Smooth muscle cell (in vitro differentiated cells): ENCODE measurements around the genes TMC5, CCP110, GPR139, GP2, ACSM2B, ZP2 and CRYM.

- RAMPAGE, long total RNA: no peak
Observed at GRCh38 chr16:18849766-18850690, 48.7 kb upstream of the ARL6IP1 start.

DNA sequence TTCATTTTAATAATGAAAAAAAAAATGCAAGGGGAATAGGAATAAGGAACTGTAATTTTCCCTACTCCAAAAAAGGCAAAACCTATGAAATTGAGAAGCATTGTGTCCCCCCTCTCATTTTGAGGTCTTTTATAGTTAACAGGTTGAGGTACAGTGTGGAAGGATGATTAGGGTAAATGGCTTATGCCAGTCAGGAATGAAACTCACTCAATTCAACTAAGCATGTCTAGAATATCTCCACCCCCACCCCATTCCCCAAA, 56.9 kb downstream of the SMG1 start:
- RAMPAGE, long total RNA: no peak

GRCh38 chr16:18896712-18897106, 29.5 kb downstream of the SMG1 start:
- RAMPAGE, long total RNA: no peak

DNA sequence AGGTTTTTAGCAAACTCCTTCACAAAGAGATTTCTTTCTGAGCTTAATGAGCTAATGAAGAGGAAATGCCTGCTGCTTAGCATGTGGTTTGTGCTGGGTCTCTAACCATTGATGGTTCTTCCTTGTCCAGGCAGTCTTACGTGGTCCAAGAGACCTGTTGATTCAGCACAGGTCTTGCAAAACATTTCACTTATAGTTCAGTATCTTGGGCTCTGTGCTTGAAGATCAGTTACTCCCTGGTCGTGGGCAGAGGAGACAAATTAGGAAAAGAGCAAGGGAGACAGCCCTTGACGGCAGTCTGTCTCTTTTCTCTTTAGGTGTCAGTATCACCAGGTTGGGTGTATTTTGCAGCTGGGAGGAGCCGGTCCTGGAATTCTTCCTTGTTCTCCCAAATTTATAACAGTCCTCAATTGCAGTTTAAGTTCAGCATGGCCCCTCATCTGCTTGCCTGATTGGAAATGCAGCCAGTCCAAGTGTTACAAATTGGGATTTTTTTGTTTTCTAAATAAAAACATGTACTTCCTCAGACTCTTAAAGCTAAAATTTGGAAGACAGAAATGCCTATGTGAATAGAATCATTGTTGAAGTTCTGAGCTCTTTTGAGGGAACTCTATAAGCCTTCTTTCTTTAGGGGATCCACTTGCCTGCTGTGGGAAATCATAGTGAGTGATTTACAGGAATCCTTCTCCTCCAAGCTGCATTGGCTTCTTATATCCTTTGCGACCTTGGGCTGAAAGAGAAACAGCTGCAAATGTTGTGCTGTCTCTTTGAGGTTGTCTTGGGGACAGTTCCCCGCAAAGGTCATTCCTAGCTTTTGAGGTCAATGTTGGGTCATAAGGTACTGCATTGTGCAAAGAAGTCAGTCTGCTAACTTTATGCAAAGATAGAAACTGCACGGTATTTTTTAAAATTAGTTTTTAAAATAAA, 3.6 kb downstream of the ITPRIPL2 start:
- RAMPAGE, long total RNA: no peak

- RAMPAGE, long total RNA: no peak
Observed at GRCh38 chr16:19168816-19169223, 780 bp downstream of the SYT17 start.

GRCh38 chr16:19382042-19382932, 35.4 kb upstream of the TMC5 start:
- RAMPAGE, long total RNA: no peak

DNA sequence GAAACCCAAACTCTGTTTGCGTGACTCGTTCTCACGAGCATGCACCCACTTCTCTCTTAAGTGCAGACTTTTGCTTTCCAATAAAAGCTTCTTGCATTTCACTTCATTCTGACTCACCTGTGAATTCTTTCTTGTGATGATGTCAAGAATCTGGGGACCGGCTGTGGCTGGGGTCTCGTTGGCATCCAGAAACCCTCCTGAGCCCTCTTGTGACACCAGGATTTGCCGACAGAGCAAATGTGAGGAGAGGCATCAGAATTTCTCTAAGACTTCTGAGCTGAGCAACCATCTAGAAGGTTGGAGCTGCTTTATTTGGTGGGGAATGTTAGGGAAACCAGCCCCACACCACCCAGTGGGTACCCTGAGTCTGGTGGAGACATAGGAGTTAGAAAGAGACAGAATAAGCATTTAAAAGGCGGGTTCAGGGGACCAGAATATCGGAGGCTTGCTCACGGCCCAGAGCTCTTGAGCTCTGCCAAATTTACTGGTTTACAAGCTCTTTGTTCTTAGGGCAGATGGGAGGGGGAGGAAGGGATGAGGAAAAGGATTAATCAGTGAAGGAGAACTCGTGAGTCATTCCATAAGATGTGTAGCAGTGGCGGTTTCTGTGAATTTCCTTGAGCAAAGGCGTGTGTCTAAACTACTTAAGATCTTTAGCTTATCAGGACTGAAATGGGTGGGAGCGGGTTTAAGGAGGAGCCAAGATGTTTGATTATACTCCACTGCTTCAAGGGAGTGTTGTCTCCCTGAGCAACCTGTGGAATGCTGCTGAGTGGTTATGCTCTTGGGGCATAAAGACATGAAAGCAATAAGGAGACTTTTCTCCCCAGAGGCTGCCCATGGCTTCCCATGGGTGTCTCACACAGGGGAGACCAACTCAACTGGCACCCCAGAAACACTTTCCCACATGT, 24.2 kb upstream of the TMC5 start:
- RAMPAGE, long total RNA: no peak

GRCh38 chr16:19417316-19418429, at the start of gene TMC5:
Gene TMC5 (plus strand): TSS chr16:19417883.
- RAMPAGE, long total RNA: no peak

DNA sequence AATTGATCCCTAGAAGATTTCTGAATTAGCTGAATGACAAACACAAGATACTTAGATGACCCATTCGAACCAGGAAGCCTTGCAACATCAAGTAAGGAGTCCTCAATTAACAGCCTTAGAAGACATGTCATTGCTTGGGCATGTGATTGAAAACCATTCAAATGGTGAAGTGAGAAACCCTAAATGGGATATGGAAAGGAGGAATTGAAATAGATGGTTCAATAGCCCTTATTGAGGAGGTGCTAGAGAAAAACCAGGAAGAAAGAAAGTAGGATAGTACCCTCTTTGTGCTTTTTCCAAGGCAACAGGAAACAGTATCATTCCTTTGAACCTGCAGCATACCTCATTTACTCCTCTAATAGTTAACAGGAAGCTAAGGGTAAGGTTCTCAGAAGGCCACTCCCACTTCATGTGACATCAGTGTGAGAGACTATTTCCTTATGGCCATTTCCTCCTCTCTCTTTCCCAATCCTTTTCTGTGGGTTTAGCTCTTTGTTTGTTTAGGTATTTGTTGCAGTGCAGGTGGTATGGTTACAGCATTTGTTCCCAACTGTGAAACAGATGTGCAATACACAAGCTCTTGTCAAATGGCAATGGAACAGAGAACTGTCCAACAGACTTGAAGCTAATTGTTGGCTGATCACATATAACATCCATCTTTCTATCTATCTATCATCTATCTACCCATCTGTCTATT, 14.6 kb downstream of the TMC5 start:
- RAMPAGE, long total RNA: no peak

DNA sequence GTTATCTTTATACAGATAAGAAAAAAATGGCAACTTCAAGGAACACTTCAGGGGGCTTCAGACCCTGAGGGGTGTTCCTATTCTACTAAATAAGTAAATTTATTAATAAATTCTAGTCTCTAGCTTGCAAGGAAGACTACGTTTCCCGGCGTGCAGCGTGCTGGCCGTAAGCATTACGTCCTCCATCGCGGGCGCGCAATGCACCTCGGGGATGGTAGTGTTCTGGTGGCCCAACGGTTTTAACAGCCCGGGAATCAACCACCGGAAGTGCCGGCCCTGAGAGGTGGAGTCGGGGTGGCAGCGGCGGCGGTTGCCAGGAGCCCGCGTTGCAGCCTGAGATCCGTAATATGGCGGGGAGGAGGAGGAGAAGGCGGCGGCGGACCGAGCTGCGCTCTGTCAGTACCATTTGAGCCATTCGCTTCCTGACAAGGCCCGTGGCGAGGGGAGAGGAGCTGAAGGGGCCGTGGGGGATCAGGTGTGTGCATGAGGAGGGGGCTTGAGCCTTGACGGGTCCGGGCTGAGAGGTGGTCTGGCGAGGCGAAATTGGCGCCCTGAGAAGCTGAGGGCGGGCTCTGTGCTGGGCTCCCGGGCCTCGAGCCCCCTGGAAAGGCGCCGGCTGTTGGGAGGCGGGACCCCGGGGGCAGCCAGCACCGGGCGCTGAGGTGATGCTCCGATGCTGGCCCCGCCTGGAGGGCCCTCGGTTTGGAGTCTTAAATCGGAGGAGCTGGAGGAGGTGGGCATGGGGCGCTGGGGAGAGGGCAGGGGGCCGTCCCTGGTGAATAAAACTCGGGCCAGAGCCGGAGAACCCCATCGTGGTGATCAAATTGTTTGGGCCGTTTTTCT, at the start of gene CCP110:
Gene CCP110 (plus strand): TSS at position 329 of the 843 bp plus-strand sequence.
- RAMPAGE, long total RNA: start-site peak on the plus strand centred at position 285 of the sequence, 120 bp wide, 76 and 26 reads in 2 replicates

- RAMPAGE, long total RNA: no peak
Observed at GRCh38 chr16:19697802-19698560, 20.0 kb downstream of the KNOP1 start.

- RAMPAGE, long total RNA: no peak
Observed at GRCh38 chr16:19698656-19699572, 19.1 kb downstream of the KNOP1 start.

- RAMPAGE, long total RNA: no peak
Observed at GRCh38 chr16:19861639-19862271, 22.9 kb downstream of the GPRC5B start.

- RAMPAGE, long total RNA: no peak
Observed at GRCh38 chr16:20073766-20074152, at the start of gene GPR139. Gene GPR139 (minus strand): TSS chr16:20073890.

- RAMPAGE, long total RNA: no peak
Observed at GRCh38 chr16:20327397-20328270, at the start of gene GP2. Gene GP2 (minus strand): TSS chr16:20327513.

DNA sequence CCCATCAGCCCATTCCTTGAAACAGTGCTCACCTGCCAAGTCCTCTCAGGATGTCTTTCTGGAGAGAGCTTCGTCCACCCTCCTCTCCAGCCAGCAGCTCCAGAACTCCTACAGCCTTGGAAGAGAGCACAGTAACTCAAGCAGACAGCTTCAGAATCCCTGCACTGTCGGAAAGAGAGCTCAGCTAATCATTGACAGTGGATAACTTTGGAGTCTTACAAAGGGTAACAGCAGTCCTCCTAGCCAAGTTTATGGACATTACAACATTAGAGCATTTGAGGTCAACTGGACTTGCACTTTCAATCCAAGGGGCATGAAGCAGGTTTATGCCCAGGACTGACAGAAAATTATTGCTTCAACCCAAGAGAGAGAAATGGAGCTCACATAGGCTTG, at the start of gene ACSM2B:
Gene ACSM2B (minus strand): TSS at position 193 of the 393 bp plus-strand sequence.
- RAMPAGE, long total RNA: no peak

DNA sequence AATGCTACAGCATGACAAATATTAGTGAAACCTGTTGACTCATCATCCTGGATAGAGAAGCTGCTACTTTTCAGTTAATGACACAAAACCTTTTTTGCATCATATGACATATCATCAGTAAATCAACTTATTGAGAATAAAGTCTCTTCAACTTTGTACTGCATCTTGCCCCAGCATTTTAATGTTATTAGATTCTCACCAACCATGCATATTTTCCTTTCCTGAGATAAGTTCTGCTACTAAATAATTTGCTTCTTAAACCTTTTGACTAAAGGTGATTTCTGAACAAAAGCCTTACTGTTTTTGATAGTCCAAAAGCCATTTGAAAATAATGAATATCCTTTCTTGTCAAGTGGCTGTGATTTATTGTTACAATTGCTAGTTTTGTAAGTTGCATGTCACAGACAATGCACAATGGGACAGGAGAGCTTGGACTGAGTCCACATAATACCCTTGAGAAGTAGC, 5.9 kb downstream of the THUMPD1 start:
- RAMPAGE, long total RNA: no peak

DNA sequence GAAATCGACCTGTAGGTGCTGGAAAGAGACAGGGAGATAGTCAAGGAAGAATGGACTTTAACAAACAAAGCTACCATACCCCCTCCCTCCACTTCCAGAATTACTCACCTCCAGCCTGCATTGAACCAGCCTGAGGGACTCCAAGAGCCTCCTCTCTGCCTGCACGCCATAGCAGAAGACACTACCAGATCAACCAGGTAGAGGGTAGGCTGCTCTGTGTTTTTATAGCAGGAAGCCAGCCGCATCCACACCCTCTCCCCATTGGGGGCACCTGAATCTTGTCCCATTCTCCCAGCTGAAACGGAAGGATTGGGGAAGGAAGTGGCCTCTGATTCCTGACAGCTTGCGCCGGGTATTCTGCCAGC, at the start of gene ZP2:
Gene ZP2 (minus strand): TSS at position 197 of the 365 bp plus-strand sequence.
- RAMPAGE, long total RNA: no peak

- RAMPAGE, long total RNA: no peak
Observed at GRCh38 chr16:21277855-21278905, at the start of gene CRYM. Gene CRYM (minus strand): TSS chr16:21278290.

DNA sequence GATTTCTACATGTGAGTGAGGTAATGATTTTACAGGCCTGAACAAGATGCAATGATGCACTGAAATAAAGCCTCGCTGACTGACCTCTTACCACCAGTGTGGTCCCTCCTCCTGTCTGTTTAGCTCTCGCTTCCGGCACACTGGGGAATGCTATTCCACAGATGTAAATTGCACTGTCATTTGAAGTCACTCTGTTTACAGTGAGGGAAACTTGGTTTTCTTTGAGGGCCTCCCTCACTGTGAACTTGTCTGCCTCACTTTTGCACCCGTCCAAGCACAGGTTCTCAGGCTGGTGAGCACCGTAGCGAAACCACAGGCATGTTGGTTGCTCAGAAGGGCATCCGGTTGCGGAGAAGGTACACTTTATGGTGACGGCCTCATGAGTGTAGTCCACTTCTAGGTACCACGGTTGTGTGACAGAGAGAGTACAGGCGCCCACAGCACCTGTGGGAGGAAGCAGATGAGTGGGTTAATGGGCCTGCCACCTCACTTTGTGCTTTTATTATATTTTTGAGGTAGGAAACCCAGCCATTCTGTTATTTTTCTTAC, 5.3 kb downstream of the IGSF6 start:
- RAMPAGE, long total RNA: no peak